ENCODE data around the gene HP.

GRCh38 chr16:70380401-70381221, 33.9 kb downstream of the DDX19A start:
- RAMPAGE, long total RNA: no peak
- RRBS, 2 experiments: 2% methylated on average over 13 to 23 of the region's 50 CpGs
CAGE:
- cytosol, long polyA minus RNA: start-site peak on the minus strand at chr16:70380969-70380976, 29 reads
- cytosol, long polyA plus RNA: no peak
- long polyA plus RNA: no peak
- nucleolus, long total RNA: start-site peak on the minus strand at chr16:70380680-70380736, 26 reads
- nucleus, long polyA plus RNA: no peak
- nucleus, long total RNA: no peak

DNA sequence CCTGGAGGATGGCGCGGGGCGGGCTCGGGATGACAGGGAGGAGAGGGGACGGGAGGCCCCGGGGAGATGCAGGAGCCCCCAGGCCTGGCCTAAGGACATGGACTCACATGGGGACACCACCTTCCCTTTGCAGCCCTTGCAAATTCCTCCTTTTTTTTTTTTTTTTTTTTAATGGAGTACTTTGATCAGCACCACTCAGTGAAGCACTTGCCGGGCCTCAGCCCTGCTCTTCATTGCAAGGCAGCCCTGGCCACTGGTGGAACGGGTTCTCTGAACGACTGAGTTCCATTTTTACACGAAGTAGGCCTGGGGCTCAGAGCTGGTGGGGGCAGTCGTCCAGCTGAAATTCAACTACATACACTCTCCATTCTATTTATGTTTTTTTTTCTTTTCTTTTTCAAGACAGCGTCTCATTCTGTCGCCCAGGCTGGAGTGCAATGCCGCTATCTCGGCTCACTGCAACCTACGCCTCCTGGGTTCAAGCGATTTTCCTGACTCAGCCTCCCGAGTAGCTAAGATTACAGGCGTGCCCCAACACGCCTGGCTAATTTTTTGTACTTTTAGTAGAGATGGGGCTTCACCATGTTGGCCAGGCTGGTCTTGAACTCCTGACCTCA, 35.3 kb downstream of the DDX19A start:
- RAMPAGE, long total RNA: no peak
- RRBS, 2 experiments: 33% methylated on average over 3 of the region's 20 CpGs; no CpG with 5 or more reads in 1 of the 2 experiments
CAGE:
- cytosol, long polyA minus RNA: no peak
- cytosol, long polyA plus RNA: no peak
- long polyA plus RNA: no peak
- nucleolus, long total RNA: no peak
- nucleus, long polyA plus RNA: no peak
- nucleus, long total RNA: no peak

DNA sequence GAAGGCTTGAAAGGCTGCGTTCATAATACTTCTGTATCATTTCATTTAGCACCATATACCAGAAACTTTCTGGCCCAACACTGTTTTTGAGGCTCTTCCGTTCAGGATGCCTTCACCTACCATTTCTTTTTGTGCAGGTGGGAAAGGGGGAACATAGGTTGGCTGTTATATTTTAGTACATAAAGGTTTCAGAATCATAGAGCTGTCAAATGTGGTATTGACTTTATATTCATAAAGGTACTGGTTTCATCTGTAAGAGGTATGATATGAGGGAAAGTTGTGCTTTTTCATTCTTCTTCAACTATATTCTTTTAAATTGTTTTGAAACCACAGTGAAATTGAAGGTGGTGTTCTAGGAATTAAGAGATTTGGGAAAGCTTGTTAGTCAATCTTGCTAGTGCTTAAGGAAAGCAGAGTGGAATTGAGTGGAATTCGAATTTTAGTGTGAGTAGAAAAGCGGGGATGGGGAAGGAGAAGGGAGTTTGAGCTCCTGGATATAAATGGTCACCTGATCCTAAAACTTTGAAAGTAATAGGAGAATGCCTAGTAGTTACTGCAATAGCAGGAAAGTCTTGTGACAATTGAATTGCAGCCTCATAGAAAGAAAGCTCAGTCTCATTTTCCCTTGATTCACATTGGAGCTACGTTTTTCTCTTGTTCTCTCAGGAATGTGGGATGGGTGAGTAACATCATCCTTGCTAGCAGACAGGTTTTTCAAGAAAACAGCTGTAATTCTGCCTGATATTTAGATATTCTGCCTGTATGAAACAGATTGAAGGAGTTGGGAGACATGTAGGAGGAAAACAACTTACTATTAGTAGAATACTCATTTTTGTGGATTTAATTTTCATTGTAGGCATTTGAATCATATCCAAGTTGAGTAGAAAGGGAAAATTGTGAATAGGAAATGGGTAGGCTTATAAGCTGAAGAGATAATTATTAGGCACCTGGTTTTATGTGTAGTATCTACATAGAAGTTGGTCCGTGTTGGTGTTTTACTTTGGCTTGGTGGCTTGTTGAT, 25.2 kb downstream of the SF3B3 start:
- RAMPAGE, long total RNA: no peak
- RRBS, 2 experiments: no CpG with 5 or more reads among the region's 6 CpGs
CAGE:
- cytosol, long polyA minus RNA: no peak
- cytosol, long polyA plus RNA: no peak
- long polyA plus RNA: no peak
- nucleolus, long total RNA: no peak
- nucleus, long polyA plus RNA: no peak
- nucleus, long total RNA: no peak

GRCh38 chr16:70575525-70576883, 52.4 kb downstream of the SF3B3 start:
- RAMPAGE, long total RNA: no peak
- RRBS, 2 experiments: no CpG with 5 or more reads among the region's 14 CpGs
CAGE:
- cytosol, long polyA minus RNA: no peak
- cytosol, long polyA plus RNA: no peak
- long polyA plus RNA: no peak
- nucleolus, long total RNA: no peak
- nucleus, long polyA plus RNA: no peak
- nucleus, long total RNA: no peak

GRCh38 chr16:70610122-70610600, 36.2 kb upstream of the IL34 start:
- RAMPAGE, long total RNA: no peak
- RRBS, 2 experiments: no CpG with 5 or more reads among the region's 7 CpGs
CAGE:
- cytosol, long polyA minus RNA: no peak
- cytosol, long polyA plus RNA: no peak
- long polyA plus RNA: no peak
- nucleolus, long total RNA: no peak
- nucleus, long polyA plus RNA: no peak
- nucleus, long total RNA: no peak

- RAMPAGE, long total RNA: no peak
- RRBS, 2 experiments: no CpG with 5 or more reads among the region's 10 CpGs
CAGE:
- cytosol, long polyA minus RNA: no peak
- cytosol, long polyA plus RNA: no peak
- long polyA plus RNA: no peak
- nucleolus, long total RNA: no peak
- nucleus, long polyA plus RNA: no peak
- nucleus, long total RNA: no peak
Observed at GRCh38 chr16:70621446-70621794, 24.9 kb upstream of the IL34 start.

DNA sequence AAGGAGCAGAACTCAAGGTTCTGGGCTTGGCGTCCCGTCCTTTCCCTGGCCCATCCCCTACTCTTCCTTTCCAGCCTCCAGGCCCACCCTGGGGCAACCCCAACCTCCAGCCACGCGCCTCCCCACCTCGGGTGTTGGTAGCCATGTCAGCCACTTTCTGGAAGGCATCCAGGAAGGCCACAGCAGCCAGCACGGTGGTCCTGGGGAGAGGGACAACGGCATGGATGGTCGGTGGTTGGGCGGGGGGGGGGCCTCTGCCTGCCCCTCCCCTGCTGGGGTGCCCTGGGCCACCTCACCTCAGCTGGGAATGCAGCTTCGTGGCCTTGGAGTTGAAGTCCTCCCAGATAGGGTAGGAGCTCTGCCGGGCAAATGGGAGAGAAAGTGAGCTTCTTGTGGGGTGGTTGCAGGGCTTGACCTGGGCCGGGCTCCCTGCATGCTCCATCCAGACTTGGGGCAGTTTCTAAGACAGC, 5.2 kb downstream of the MTSS2 start:
- RAMPAGE, long total RNA: no peak
- RRBS, 2 experiments: 49 to 72% methylated on average over 2 of the region's 12 CpGs
CAGE:
- cytosol, long polyA minus RNA: no peak
- cytosol, long polyA plus RNA: no peak
- long polyA plus RNA: no peak
- nucleolus, long total RNA: no peak
- nucleus, long polyA plus RNA: no peak
- nucleus, long total RNA: no peak

DNA sequence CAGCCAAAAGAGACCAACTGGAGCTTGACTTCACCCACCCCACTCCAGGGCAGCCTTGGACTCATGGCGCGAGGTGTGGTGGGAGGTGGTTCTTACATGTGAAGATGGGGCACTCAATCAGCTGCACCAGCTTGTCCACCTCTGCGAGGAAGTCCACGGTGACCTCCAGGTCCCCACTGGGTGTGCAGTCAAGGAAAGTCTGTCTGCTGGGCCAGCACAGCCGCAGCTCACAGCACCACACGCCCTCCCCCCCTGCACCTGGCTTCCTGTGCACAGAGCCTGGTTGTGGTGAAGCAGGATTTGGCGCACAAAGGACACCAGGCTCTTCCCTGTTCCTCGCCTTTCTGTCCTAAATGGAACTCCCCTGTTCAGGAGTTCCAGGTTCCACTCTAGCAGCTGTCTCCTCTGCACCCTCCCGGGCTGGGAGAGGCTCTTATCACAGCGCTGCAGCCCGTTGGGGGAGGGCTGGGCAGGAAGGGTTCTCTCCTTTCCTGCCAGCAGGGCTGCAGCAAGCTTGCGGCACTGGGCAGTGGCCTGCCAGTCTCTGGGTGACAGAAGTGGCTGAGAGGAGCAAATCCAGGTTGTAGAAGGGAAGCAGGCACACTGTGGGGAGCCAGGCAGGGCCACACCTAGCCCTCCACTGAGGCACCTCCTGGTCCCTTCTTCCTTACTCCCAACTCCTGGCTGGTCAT, 9.7 kb upstream of the MTSS2 start:
- RAMPAGE, long total RNA: no peak
- RRBS, 2 experiments: no CpG with 5 or more reads among the region's 12 CpGs
CAGE:
- cytosol, long polyA minus RNA: no peak
- cytosol, long polyA plus RNA: no peak
- long polyA plus RNA: no peak
- nucleolus, long total RNA: no peak
- nucleus, long polyA plus RNA: no peak
- nucleus, long total RNA: no peak

DNA sequence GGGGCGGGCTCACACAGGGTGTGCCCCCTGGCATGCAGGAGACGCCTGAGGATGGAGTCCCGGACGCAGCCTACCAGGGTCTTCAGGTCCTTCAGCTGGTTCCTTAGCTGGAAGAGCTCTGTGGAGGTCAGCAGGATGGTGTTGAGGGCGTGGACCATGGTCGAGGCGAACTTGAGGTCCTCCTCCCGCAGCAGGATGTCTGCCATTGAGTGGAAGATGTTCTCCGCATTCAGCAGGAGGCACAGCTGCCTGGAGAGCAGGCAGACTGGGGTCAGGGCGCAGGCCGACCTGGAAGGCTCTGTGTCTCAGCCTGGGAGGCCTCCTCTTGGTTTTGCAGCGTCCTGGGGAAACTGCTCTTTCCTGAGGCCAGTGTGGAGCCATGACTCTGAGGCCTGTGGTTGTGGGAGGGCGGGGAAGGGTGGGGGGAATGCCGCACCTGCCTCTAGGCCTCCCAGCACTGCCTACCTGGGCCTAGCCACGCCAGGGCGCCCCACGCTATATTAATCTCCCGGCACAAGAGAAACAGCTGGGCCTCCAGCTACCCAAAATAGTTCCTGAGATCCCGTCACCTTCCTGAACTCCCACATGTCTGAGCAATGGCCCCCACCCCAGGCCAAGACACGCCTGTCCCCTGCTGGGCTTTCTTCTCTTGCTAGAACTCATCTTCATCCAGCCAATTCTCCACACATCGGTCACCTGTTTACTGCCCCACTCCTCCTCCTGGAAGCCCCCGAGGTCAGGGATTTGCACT, 12.9 kb upstream of the MTSS2 start:
- RAMPAGE, long total RNA: no peak
- RRBS, 2 experiments: no CpG with 5 or more reads among the region's 22 CpGs
CAGE:
- cytosol, long polyA minus RNA: no peak
- cytosol, long polyA plus RNA: no peak
- long polyA plus RNA: no peak
- nucleolus, long total RNA: no peak
- nucleus, long polyA plus RNA: no peak
- nucleus, long total RNA: no peak

DNA sequence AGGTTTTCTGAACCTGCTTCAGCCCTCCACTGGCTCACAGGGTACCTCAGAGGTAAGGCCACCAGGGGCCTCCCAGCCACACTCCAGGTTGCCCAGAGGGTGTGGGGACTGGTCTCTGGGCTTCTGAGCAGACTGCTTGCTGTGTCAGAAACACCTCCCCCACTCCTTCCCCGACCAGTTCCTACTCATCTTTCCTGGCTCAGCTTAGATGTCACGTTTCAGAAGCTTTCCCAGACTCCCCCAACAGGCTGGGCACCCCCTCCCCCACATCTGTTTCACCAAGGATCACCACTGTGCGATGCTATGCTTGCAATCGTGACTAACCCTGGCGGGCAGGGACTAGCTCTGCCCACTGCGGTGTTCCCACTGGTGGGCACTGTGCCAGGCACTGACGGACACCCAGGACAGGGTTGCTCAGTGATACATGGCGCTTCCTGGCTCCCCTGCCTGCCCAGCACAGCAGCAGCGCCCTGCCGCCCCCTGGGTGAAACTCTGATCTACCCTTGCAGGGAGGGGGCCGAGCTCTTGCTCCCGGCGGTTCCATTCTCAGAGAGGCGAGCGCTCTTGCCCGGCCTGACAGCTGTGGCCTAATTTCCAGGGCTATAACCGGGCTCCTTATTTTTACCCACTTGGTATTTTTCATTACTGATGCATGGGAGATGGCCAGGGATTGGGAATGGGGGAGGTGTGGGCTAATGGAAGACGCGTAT, 29.4 kb upstream of the MTSS2 start:
- RAMPAGE, long total RNA: no peak
- RRBS, 2 experiments: 97 to 100% methylated on average over 1 to 6 of the region's 19 CpGs
CAGE:
- cytosol, long polyA minus RNA: no peak
- cytosol, long polyA plus RNA: no peak
- long polyA plus RNA: no peak
- nucleolus, long total RNA: no peak
- nucleus, long polyA plus RNA: no peak
- nucleus, long total RNA: no peak

- RAMPAGE, long total RNA: no peak
- RRBS, 2 experiments: 23 to 72% methylated on average over 2 of the region's 14 CpGs
CAGE:
- cytosol, long polyA minus RNA: no peak
- cytosol, long polyA plus RNA: no peak
- long polyA plus RNA: no peak
- nucleolus, long total RNA: no peak
- nucleus, long polyA plus RNA: no peak
- nucleus, long total RNA: no peak
Observed at GRCh38 chr16:71230242-71230567, 317 bp downstream of the HYDIN start.

DNA sequence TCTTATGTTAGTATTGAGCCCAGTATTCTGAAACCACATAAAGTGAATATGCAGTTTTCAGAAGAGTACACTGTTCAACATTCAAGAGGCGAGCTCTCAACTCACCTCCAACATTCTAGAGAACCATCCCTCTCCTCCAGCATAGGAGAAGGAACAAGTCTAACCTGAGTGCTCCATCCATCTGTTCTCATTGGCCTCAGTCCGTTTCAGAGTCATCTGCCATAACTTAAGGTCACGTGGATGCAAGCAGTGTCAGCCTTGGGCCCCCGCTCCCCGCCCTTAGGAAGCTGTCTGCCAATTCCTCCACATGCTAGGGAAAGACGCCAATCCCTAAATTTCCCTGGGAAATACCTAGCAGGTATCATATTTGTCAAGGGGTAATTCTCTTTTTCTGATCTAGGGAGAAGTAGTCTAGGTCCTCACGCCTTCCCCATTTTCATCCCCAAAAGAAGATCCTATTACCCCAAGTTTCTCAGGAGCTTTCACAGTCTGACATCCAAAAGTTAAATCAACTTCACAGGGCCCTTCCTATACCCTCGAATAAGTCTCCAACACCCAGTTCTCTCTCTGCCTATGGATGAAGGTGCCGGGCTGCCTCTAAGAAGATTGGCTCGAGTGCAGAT, 21.5 kb downstream of the MARVELD3 start:
- RAMPAGE, long total RNA: no peak
- RRBS, 2 experiments: no CpG with 5 or more reads among the region's 10 CpGs
CAGE:
- cytosol, long polyA minus RNA: no peak
- cytosol, long polyA plus RNA: no peak
- long polyA plus RNA: no peak
- nucleolus, long total RNA: no peak
- nucleus, long polyA plus RNA: no peak
- nucleus, long total RNA: no peak

GRCh38 chr16:71722565-71723416, 1.7 kb downstream of the PHLPP2 start:
- RAMPAGE, long total RNA: no peak
- RRBS, 2 experiments: 1 to 3% methylated on average over 15 to 18 of the region's 45 CpGs
CAGE:
- cytosol, long polyA minus RNA: no peak
- cytosol, long polyA plus RNA: no peak
- long polyA plus RNA: no peak
- nucleolus, long total RNA: no peak
- nucleus, long polyA plus RNA: no peak
- nucleus, long total RNA: no peak

DNA sequence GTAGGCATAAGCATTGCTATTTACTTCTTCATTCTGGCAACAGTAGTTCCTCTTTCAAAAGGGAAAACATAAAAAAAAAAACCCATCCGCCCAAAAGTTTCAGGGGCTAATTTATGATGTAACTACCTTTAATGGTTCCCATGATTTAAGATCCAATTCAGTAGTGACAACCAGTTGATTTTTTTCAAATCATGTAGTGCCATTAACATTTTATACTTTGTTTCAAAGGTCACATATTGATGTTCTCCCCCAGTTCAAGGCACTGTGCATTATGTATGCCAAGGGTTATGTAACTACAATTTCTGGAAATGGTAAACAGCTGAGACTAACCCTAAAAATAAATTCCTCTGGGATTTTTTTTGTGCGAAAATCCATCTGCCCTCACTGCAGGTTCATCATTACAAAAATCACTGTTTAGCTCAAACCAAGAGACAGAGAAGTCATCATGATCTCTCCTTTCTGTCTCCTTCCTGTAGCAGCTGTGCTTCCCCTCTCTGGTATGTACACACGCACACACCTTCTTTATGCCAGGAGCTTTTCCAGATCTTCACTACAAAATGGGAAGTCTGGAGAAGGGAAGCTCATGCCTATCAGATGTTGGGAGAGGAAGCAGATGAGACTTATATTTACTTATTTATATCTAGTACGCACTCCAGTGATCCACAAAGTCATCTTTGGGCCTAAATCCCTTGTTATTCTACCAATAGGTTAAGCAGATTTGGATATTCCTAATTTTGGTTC, 2.3 kb upstream of the PHLPP2 start:
- RAMPAGE, long total RNA: no peak
- RRBS, 2 experiments: no CpG with 5 or more reads among the region's 4 CpGs
CAGE:
- cytosol, long polyA minus RNA: no peak
- cytosol, long polyA plus RNA: no peak
- long polyA plus RNA: no peak
- nucleolus, long total RNA: no peak
- nucleus, long polyA plus RNA: no peak
- nucleus, long total RNA: no peak

GRCh38 chr16:72044564-72045369, 9.5 kb upstream of the HP start:
- RAMPAGE, long total RNA: no peak
- RRBS, 2 experiments: no CpG with 5 or more reads among the region's 4 CpGs
CAGE:
- cytosol, long polyA minus RNA: no peak
- cytosol, long polyA plus RNA: no peak
- long polyA plus RNA: no peak
- nucleolus, long total RNA: no peak
- nucleus, long polyA plus RNA: no peak
- nucleus, long total RNA: no peak

DNA sequence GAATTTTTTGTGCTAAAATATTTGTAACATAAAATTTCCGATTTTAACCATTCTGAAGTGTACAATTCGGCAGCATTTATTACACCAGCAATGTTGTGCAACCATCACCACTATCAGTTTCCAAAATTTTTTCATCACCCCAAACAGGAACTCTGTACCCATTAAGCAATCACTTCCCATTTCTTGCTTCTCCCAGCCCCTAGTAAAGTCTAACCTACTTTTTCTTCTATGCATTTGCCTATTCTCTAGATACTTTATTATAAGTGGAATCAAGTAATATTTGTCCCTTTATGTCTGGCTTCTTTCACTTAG, 2.5 kb upstream of the HP start:
- RAMPAGE, long total RNA: no peak
- RRBS, 2 experiments: no CpG with 5 or more reads among the region's 2 CpGs
CAGE:
- cytosol, long polyA minus RNA: no peak
- cytosol, long polyA plus RNA: no peak
- long polyA plus RNA: no peak
- nucleolus, long total RNA: no peak
- nucleus, long polyA plus RNA: no peak
- nucleus, long total RNA: no peak

DNA sequence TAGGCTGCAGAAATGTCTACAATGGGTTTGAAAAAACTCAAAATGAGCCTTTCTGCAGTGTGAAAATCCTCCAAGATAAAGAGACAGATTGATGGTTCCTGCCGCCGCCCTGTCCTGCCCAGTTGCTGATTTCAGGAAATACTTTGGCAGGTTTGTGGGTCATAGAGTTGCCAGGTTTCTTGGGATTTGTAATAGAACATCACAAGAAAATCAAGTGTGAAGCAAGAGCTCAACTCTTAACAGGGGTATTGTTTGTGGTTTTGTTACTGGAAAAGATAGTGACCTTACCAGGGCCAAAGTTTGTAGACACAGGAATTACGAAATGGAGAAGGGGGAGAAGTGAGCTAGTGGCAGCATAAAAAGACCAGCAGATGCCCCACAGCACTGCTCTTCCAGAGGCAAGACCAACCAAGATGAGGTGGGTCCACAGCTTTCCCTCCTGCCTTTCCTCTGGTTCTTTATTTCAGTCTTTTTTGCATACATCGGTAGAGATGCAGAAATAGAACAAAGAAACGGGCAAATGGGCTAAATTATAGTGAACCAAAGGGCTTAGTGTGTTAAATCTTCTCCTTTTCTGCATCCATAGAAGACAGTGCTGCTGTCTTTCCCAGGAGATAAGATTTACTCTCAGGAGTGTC, at the start of gene HP:
TSS of gene HP (plus strand) at position 266 of the 638 bp plus-strand sequence.
- RAMPAGE, long total RNA: no peak
- RRBS, 2 experiments: no CpG with 5 or more reads among the region's 5 CpGs
CAGE:
- cytosol, long polyA minus RNA: no peak
- cytosol, long polyA plus RNA: no peak
- long polyA plus RNA: no peak
- nucleolus, long total RNA: no peak
- nucleus, long polyA plus RNA: no peak
- nucleus, long total RNA: no peak

GRCh38 chr16:72091093-72091612, 2.3 kb downstream of the TXNL4B start:
- RAMPAGE, long total RNA: no peak
- RRBS, 2 experiments: no CpG with 5 or more reads among the region's 5 CpGs
CAGE:
- cytosol, long polyA minus RNA: no peak
- cytosol, long polyA plus RNA: no peak
- long polyA plus RNA: no peak
- nucleolus, long total RNA: no peak
- nucleus, long polyA plus RNA: no peak
- nucleus, long total RNA: no peak

DNA sequence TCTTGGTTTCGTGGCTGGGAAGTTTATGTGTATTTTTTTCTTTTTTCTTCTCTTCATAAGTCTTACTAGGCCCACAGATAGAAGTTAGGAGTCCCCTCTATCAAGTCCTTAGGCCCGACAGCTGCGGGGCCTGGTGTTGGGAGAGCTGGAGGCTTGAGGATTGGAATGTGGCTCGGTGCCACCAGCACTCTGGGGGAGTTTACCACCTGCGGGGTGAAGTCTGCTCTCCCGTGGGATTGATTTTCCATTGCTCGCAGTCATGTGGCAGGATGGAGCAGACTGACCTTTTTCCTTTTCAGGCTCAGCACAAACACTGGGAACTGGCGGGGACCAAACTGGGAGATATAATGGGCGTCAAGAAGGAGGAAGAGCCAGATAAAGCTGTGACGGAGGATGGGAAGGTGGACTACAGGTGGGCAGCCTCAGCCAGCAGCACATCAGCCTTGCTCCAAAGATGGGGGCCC, 7.6 kb downstream of the DHX38 start:
- RAMPAGE, long total RNA: no peak
- RRBS, 2 experiments: no CpG with 5 or more reads among the region's 10 CpGs
CAGE:
- cytosol, long polyA minus RNA: no peak
- cytosol, long polyA plus RNA: no peak
- long polyA plus RNA: no peak
- nucleolus, long total RNA: no peak
- nucleus, long polyA plus RNA: no peak
- nucleus, long total RNA: no peak

DNA sequence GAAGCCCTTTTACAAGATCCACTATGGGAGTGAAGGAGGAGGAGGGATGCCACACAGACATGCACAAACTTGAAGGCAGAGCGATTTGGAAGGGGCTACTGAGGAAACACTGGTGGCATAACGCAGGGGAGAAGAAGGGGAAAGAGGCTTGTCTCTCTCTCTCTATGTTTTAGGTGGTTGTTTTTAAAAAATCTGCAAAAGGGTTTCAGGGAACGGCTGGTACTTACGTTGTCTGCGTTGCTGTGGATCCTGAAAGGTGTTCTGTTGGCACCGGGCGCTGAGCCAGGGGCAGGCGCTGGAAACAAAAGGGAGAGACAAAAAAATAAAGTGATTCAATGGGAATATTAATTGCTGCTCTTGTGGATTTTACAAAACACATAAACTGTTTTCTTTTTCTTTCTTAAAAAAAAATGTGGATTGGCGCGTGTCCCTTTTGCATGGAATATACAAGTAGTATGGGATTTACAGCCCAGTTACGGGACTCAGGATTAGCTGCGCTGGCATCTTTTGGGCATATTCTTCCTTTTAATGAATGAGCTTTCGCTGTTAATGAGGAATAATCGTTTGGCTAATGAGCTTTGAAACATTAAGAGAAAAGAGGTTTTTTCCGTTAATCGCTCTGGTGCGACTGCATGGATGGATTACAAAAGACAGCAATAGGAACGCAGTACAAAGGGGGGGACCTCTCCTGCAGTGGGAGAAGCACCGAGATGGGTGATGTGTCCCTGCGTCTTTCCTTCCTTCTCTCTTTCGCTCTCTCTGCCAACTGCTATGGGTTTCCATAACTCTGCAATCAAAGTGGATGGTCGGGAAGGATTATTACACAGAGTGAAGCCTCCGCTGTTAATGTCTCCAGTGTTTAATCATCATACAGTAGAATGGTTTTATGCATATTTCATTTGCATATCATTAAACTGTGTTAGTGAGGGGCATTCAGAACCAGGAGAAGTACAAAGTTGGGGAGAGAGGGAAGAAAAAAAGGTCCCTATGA, 255.5 kb upstream of the PMFBP1 start:
- RAMPAGE, long total RNA: no peak
- RRBS, 2 experiments: no CpG with 5 or more reads among the region's 23 CpGs
CAGE:
- cytosol, long polyA minus RNA: no peak
- cytosol, long polyA plus RNA: no peak
- long polyA plus RNA: no peak
- nucleolus, long total RNA: no peak
- nucleus, long polyA plus RNA: no peak
- nucleus, long total RNA: no peak

Measured in GM12878 (cell line).